ENCODE measurements around the gene TRANK1.

GRCh38 chr3:35638999-35639131, 460 bp upstream of the ARPP21 start:
- PRO-cap: no peak

DNA sequence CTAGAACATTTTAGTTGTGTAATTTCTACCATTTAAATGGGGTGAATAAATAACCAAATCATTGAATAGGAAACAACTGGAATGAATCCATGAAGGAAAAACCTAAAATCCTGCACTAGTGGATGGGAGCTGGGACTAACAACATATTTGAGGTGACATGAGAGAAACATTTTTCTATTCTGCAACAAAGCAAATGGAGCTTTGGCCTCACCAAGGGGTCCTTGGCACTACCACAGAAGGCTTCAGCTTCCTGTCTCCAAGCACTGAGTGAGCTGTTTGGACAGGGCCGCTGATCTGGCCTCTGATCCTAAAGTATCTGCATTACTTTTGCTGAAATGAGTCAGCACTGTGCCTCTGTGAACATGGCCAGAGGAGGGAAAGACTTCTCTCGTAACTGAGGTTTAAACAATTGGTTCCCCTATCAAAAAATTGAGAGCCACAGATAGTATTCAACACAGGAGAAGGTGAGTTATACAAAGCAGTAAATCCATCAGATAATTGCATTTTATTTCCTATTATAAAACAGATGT, 9.0 kb downstream of the ARPP21 start:
- PRO-cap: no peak

DNA sequence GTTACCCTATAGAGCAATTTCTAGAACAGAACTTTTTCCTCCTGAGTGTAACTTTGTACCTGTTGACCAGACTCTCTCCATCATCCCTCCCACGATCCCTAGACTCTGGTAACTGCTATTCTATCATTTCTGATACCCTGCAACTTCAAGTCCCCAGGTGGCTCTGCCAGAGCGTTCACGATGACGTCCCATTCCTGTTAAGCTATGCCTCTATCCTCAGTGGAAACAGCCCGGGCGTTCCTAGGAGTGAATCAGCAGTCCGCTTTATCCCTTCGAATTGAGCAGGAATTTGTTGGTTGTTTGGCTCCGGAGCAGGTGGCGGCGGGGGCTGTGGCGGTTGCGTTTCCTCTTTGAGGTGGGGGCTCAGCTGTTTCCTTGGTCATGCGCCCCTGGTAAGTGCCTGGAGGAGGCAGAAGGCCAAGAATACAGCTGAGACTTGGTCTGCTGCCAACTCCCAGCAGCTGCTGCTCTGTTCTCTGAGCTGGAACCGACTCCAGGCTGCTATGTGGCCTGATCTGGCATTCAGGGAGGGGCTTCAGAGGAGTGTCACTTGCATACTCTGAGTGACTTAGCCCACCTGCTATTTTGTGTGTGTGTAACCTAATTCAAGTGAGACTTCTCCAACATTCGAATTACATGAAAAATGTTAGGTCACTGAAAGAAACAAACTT, 25.2 kb downstream of the ARPP21 start:
- PRO-cap: no peak

GRCh38 chr3:36833211-36833770, 68.9 kb upstream of the DCLK3 start:
- PRO-cap: no peak

DNA sequence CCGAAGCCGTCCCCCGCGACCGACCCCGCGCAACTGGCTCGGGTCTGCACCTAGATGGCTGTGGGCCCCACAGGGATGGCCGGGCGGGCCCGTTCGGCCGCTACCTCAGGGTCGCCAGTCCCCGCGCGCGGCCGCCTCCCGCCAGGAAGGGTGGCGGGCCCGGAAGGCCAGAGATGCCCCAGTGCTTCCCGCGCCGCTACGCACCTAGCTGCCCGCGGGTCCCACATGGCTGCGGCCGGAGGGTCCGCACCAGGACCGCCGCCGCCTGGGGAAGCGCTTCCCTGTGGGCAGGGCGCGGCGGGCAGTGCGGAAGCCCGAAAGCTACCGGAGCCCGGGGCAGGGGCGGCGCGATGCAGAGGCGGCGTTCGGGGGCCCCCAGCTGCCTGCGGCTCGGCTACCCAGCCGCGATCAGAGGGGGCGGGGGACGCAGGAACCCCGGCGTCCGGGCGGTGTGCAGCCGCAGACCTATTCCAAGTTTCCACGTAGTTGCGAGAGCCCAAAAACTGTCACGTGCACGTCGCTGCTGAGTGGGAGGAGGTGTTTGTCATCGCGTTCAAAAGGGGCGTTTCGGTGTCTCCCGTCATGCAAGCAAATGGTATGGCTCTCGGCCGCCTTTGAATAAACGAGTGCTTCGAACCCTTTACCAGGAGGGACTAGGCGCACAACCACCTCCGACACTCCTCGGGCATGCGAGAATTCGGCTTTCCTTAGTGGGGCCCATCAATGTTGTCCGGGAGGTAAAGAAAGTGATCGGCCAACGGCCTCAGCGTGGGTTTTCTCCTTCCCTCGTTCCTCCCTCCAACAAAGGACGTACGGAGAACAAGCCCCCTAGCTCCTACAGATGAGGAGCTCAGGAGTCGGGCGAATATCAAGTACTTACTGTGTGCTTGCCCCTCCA, at the start of gene TRANK1:
TRANK1 (minus strand) TSS at position 472 of the 898 bp plus-strand sequence.
- PRO-cap: unidirectional peak, minus-strand start at position 410 of the sequence

DNA sequence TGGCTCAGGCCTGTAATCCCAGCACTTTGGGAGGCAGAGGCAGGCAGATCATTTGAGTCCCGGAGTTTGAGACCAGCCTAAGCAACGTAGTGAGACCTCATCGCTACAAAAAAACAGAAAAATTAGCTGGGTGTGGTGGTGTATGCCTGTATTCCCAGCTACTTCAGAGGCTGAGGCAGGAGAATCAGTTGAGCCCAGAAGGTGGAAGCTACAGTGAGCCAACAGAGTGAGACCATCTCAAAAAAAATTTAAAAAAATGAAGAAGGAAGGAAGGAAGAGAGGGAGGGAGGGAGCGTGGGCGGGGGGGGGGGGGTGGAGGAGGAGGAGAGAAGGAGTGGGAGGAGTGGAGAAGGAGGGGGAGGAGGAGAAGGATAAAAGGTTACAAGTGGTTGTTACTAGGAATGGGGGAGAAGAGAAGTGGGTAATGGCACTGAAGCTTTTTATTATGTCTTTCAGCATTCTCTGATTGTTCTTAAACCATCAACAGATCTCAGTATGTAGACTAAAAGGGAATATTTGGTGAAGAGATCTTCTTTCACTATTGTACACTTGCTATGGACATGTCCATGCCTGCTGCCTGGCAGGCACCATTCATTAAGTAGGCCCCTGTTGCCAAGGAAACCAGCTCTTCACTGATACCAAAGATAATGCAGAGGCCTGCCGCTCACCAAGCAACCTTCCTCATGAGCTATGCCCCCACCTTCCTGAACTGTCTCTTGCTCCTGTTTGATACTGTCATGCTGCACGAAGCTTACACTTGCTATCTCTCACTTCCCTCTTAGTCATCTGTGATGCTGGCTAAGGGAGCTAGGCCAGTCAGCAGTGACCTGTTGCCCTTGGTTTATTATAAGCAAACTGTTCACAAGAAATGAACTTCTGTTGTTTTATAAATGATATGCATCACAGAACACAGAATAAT, 23.3 kb downstream of the EPM2AIP1 start:
- PRO-cap: no peak

GRCh38 chr3:37060784-37061170, 67.5 kb downstream of the MLH1 start:
- PRO-cap: no peak

- PRO-cap: no peak
Measured at GRCh38 chr3:37244430-37244666, 1.3 kb downstream of the GOLGA4 start.

- PRO-cap: no peak
Measured at GRCh38 chr3:37318841-37319430, 75.9 kb downstream of the GOLGA4 start.

DNA sequence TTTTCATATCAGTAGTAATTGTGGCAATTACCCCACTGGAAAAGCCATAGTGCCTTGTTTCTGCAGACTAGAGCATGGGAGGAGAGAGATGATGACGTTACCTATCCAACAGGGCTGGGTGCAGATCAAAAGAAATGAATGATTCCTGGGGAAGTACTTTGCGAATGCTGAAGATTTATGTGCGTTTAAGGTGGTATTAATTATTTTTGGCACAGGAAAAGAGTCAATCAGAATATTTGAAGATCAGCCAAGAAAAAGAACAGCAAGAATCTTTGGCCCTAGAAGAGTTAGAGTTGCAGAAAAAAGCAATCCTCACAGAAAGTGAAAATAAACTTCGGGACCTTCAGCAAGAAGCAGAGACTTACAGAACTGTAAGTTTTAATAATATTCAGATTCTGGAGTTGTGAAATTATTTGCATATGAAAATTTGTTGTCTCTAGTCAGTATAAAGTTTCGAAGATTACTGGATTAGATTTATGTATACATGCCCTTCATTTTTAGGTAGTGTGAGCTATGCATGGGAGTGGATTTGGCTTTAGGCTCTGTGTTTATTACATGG, 78.5 kb downstream of the GOLGA4 start:
- PRO-cap: no peak

DNA sequence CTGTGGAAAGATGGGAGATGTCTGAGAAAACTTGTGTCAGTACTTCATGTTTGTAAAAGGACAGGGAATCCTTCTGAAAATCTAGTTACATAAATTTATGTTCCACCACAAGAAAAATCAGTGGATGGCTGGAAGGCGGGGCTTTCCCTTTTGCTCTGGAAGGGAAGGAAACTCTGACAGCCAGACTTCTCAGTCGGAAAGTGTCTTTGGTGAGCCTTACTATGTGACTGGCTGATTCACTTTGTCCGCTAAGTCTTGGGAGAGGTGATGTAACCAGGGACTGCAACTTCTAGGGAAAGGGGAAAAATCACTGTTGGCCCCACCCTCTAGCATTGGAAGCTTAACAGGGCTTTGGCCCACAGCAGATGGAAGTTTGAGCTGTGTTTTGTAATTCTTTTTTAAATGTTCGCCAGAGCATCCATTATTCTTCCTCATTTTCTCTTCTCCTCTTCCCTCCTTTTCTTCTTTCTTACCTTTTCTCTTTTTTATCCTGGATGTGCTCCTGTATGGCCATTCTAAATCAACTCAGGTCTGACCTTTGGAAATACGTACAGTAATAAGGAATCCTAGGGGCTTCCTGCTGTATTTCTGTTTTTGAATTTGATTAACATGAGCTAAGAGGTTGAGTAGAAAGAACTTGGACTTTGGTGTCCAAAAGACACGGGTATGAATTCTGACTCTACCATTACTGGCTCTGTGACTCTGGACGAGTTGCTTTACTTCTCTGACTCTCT, 128.4 kb downstream of the ITGA9 start:
- PRO-cap: no peak

- PRO-cap: no peak
Measured at GRCh38 chr3:37771376-37771901, 90.2 kb upstream of the CTDSPL start.

- PRO-cap: no peak
Measured at GRCh38 chr3:37822626-37823161, 39.0 kb upstream of the CTDSPL start.

- PRO-cap: no peak
Measured at GRCh38 chr3:37945816-37946575, 44.6 kb upstream of the VILL start.

DNA sequence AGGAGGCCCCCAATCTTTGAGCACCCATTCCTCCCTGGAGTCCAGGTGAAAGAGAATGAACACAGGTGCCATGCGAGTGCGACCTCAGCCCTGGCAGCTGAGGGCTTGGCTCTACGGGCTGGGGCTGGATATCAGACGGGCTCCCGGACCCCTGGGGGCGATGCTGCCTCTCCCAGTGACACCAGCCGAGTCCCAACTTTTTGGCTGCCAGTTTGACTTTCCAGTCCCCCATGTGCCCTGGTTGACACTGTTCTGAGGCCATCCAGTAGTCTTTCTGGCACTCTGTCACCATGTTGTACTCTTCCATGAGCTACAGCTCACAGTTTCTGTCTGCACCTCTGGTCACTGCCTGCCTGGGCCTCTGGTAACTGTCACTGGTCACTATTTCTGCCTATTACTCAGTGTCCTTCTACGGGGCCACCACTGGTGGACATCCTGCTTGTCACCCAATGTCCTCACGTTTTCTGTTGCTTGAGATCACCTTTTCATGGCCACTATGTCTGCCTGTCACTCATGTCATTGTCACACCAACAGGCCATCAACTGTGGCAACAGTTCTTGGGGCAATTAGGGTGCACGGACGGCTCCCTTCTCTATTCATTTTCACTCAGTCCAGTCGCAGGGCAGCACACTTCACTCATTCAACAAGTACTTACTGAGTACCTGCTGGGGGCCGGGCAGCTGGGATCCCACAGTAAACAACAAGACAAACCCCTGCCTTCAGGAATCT, 1.4 kb downstream of the VILL start:
- PRO-cap: unidirectional peak, minus-strand start at position 521 of the sequence

DNA sequence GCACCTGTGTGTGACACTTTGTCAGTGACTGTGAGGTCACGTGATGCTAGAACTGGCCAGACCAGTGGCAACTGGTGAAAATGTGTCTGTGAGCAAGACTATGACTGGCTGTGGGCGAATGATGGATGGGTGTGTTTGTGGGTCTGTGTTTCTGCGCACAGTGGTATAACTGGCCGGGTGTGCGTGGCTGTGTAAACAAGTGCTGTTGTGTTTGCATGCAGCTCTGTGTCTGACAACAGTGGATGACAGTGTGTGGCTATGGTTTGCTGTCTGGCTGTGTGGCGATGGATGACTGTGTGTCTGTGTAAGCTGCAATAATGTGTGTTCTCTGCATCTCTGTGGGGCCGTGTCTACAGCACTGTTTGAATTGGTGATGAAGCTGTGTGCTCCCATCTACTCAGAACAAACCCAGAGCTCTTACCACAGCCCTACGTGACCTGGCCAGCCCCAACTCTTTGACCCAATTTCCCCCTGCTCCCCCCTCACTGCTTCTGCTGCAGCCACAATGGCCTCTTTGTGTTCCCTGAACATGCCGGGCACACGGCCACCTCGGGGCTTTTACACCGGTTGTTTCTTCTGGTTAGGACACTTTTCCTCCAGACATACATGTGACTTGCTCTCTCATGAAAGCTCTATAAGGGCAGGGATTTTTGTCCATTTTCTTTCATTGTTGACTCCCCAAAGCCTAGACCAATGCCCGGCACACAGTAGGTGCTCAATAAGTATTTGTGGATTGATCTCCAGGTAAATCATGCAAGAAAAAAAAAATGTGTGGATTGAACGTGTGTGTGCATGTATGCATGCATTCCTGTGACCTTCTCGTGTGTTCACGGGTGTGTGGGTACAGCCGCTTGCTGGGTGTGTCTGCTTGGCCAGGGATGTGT, 14.5 kb downstream of the VILL start:
- PRO-cap: no peak

GRCh38 chr3:38135674-38136231, 1.2 kb downstream of the ACAA1 start:
- PRO-cap: no peak

DNA sequence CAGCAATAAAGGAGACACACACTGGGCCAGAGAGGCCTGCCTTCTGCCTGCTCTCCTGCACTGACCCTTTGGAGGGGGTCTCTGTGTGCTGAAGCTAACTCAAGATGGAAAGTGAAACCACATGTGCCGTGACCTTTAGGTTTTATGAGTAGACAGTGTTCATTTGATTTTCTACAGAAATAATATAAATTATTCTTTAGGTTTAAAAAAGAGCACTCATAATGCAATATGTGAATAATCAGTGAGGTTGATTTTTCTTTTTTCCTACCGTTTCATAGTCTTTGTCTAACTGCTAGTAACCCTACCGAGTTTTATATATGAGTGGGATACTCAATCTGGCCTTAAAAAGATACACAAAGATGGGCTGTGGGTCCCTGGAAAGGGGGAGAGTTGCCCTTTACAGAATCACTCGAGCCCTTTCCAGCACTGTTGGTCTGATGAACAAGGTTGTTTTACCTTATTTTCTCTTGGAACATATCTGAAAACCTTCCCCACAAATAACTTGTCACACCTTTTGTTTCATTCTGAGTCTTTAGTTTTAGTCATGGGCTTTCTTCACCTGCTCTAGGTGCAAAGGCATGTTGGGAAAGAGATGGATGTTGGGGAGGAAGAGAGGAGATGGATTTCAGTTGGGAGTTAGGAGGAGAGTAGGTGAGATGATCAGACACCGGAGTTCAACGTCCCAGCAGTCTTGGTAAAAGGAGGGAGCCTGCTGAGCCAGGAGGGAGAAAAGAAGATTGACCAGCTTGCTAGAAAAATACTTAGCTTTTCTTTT, 11.6 kb upstream of the SLC22A13 start:
- PRO-cap: no peak

GRCh38 chr3:38413814-38414347, 39.8 kb upstream of the ACVR2B start:
- PRO-cap: no peak

- PRO-cap: no peak
Measured at GRCh38 chr3:38455853-38456150, 2.1 kb downstream of the ACVR2B start.

All from mucosa of descending colon (tissue), 1 donor.